H1 (cell line): Measurements from ENCODE around the gene COPG2.

GRCh38 chr7:130488829-130489705 lies 2.8 kb upstream of the MEST start:
- RRBS, result no CpG with 5 or more reads among the region's 9 CpGs
CAGE:
- cytosol, long polyA plus RNA, result no peak
- long polyA plus RNA, result no peak
- nucleus, long polyA plus RNA, result no peak

DNA sequence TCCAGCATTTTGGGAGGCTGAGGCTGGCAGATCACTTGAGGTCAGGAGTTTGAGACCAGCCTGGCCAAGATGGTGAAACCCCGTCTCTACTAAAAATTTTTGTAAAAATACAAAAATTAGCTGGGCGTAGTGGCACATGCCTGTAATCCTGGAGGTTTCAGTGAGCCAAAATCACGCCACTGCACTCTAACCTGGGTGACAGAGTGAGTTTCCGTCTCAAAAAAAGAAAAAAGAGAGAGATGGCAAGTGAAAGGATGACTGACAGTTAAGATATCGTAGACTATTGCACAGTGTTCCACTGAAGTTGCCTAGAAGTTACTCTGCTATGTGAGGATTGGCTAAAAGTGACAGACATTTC lies 20.6 kb downstream of the MEST start:
- RRBS, result no CpG with 5 or more reads among the region's 5 CpGs
CAGE:
- cytosol, long polyA plus RNA, result no peak
- long polyA plus RNA, result no peak
- nucleus, long polyA plus RNA, result no peak

- RRBS, result no CpG with 5 or more reads among the region's 5 CpGs
CAGE:
- cytosol, long polyA plus RNA, result no peak
- long polyA plus RNA, result no peak
- nucleus, long polyA plus RNA, result no peak
Observed at GRCh38 chr7:130525906-130526238, 34.0 kb downstream of the MEST start.

GRCh38 chr7:130529307-130529860 lies 37.5 kb downstream of the MEST start:
- RRBS, result no CpG with 5 or more reads among the region's 3 CpGs
CAGE:
- cytosol, long polyA plus RNA, result no peak
- long polyA plus RNA, result no peak
- nucleus, long polyA plus RNA, result start-site peak on the plus strand at chr7:130529459-130529726, 15 reads

- RRBS, result no CpG with 5 or more reads among the region's 7 CpGs
CAGE:
- cytosol, long polyA plus RNA, result no peak
- long polyA plus RNA, result no peak
- nucleus, long polyA plus RNA, result start-site peak on the plus strand at chr7:130533695-130533796, 5 reads; start-site peak on the plus strand at chr7:130533943-130534070, 17 reads
Observed at GRCh38 chr7:130533289-130534206, 41.7 kb downstream of the MEST start.

- RRBS, result 1% methylated on average over 48 of the region's 123 CpGs
CAGE:
- cytosol, long polyA plus RNA, result start-site peak on the minus strand at chr7:130668709-130668726, 749 reads
- long polyA plus RNA, result start-site peak on the minus strand at chr7:130668709-130668726, 392 and 484 reads in 2 replicates
- nucleus, long polyA plus RNA, result start-site peak on the minus strand at chr7:130668709-130668714, 51 reads
Observed at GRCh38 chr7:130668058-130669282, at the start of gene COPG2. Gene COPG2, minus strand, starts transcription at chr7:130668748.

- RRBS, result no CpG with 5 or more reads among the region's 6 CpGs
CAGE:
- cytosol, long polyA plus RNA, result no peak
- long polyA plus RNA, result no peak
- nucleus, long polyA plus RNA, result no peak
Observed at GRCh38 chr7:130881354-130882037, 147.5 kb upstream of the KLF14 start.

- RRBS, result no CpG with 5 or more reads among the region's 4 CpGs
CAGE:
- cytosol, long polyA plus RNA, result no peak
- long polyA plus RNA, result no peak
- nucleus, long polyA plus RNA, result no peak
Observed at GRCh38 chr7:130900445-130900821, 166.4 kb upstream of the KLF14 start.

DNA sequence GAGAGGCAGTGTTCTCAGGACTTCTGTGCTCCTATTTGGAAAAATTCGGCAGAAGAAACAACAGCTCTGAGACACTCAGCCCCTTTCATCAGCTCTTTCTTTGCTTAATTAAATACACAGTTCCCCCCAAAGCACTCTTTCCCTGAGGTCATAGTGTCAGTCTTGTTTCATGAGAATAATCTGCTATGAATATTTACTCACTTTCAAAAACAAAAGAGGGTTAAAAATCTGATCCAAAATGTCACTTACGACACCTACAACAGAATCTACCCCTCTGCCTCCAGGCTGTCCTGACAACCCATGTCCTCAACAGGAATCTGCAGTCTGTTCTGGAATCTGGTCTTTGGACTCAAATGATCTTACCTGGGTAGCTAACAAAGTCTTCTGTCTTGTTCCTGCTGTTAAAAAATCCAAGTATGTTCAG lies 188.7 kb upstream of the KLF14 start:
- RRBS, result no CpG with 5 or more reads among the region's 2 CpGs
CAGE:
- cytosol, long polyA plus RNA, result no peak
- long polyA plus RNA, result no peak
- nucleus, long polyA plus RNA, result no peak

GRCh38 chr7:130945203-130945919 lies 211.4 kb upstream of the KLF14 start:
- RRBS, result no CpG with 5 or more reads among the region's 6 CpGs
CAGE:
- cytosol, long polyA plus RNA, result no peak
- long polyA plus RNA, result no peak
- nucleus, long polyA plus RNA, result no peak

GRCh38 chr7:130975579-130976153 lies 241.7 kb upstream of the KLF14 start:
- RRBS, result no CpG with 5 or more reads among the region's 5 CpGs
CAGE:
- cytosol, long polyA plus RNA, result no peak
- long polyA plus RNA, result no peak
- nucleus, long polyA plus RNA, result no peak

- RRBS, result no CpG with 5 or more reads among the region's 5 CpGs
CAGE:
- cytosol, long polyA plus RNA, result no peak
- long polyA plus RNA, result no peak
- nucleus, long polyA plus RNA, result no peak
Observed at GRCh38 chr7:130987036-130987600, 253.1 kb upstream of the KLF14 start.

- RRBS, result no CpG with 5 or more reads among the region's 9 CpGs
CAGE:
- cytosol, long polyA plus RNA, result no peak
- long polyA plus RNA, result no peak
- nucleus, long polyA plus RNA, result no peak
Observed at GRCh38 chr7:131007226-131007797, 273.3 kb upstream of the KLF14 start.

DNA sequence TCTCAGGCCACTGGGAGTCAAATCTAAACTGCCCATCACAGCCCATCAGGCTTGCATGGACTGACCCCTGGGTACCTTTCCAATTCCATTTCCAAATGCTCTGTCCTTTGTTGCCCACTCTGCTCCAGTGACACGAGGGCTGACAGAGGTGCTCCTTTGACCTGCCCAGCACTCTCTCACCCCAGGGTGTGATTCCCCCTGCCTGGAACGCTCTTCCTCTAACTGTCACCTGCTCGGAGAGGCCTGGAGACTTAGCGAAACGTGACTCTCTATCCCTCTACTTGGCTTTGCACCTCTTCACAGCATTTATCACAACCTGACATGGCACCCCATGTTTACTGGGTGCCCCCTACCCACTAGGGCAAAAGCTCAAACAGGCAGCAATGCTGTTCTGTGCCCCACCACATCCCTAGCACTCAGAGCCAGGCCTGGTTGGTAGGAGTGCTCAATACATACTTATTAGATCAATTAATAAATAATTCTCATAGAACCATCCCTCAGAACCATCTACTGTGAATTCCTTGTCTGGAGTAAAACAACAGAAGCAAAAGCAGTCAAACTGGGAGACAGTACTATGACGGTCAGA lies 284.6 kb upstream of the KLF14 start:
- RRBS, result no CpG with 5 or more reads among the region's 6 CpGs
CAGE:
- cytosol, long polyA plus RNA, result no peak
- long polyA plus RNA, result no peak
- nucleus, long polyA plus RNA, result no peak

DNA sequence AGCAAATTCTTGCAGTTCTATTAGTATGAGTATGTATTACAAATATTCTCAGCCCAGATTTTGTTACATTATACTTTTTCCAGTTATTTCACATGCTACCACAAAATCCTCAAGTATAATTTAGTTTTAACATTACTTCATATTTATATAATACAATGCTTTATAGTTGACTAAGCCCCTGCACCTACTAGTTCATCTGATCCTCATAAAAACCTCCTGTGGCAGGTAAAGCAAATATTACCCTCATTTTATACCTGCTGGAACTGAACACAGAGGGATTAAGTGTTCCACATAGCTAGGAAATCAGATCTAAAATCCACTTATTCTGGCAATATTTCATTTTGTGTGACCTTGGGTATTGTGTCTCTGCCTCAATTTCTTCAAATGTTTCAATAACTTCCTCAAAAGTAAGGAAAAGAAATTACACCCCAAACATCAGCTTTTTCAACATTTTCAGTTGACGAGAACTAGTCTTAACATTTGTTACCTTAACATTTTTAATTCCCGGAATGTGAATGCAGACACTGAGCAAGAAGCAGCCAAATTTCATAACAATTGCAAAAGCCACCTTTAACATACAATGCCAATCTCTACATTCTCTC lies 279.7 kb upstream of the MKLN1 start:
- RRBS, result no CpG with 5 or more reads among the region's 2 CpGs
CAGE:
- cytosol, long polyA plus RNA, result no peak
- long polyA plus RNA, result no peak
- nucleus, long polyA plus RNA, result no peak

GRCh38 chr7:131048607-131049779 lies 278.7 kb upstream of the MKLN1 start:
- RRBS, result no CpG with 5 or more reads among the region's 6 CpGs
CAGE:
- cytosol, long polyA plus RNA, result no peak
- long polyA plus RNA, result no peak
- nucleus, long polyA plus RNA, result start-site peak on the minus strand at chr7:131048962-131049568, 8 reads

GRCh38 chr7:131053723-131054792 lies 273.6 kb upstream of the MKLN1 start:
- RRBS, result no CpG with 5 or more reads among the region's 8 CpGs
CAGE:
- cytosol, long polyA plus RNA, result no peak
- long polyA plus RNA, result no peak
- nucleus, long polyA plus RNA, result no peak

GRCh38 chr7:131066340-131067007 lies 261.2 kb upstream of the MKLN1 start:
- RRBS, result no CpG with 5 or more reads among the region's 1 CpG
CAGE:
- cytosol, long polyA plus RNA, result no peak
- long polyA plus RNA, result no peak
- nucleus, long polyA plus RNA, result no peak

GRCh38 chr7:131090778-131091804 lies 236.6 kb upstream of the MKLN1 start:
- RRBS, result no CpG with 5 or more reads among the region's 7 CpGs
CAGE:
- cytosol, long polyA plus RNA, result no peak
- long polyA plus RNA, result no peak
- nucleus, long polyA plus RNA, result no peak

DNA sequence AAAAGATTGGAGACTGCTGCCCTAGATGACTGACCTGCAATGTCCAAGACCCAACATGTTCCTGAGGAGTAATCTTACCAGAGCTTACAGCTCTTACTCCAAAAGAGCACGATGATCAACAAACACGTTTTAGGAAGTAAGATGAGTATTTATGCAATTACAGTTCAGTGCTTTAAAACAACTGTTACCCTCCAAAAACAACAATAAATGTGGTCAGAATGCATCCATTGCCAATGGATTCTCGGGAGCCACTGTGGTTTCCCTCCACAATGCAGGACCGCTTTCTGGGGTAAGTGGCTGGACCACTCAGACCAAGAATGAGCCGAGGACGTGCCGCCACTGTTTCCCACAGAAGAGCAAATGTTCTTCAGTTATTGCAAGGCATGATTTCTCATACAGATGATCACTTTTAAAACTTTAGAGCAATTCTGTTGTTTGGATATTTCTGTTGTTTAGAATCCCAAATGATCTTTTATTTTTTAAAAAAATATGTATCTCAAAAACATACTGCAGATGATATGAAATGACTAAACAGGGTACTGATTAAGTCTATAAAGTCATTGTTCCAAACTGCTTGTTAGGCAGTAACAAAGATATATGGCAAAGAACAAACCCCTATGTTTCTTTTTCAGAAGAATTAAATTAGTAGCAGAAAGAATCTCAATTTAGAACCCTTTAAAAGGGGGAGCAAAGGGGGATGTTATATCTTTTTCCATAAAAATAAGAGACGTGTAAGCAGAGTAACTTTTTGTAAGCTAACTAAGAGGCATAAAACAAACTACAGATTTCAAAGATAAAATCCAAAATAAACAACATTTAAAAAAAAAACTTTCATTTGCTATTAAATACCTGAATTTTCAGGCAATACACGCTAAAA lies 232.1 kb upstream of the MKLN1 start:
- RRBS, result no CpG with 5 or more reads among the region's 9 CpGs
CAGE:
- cytosol, long polyA plus RNA, result no peak
- long polyA plus RNA, result no peak
- nucleus, long polyA plus RNA, result no peak